ENCODE measurements around a stretch of chr14.

DNA sequence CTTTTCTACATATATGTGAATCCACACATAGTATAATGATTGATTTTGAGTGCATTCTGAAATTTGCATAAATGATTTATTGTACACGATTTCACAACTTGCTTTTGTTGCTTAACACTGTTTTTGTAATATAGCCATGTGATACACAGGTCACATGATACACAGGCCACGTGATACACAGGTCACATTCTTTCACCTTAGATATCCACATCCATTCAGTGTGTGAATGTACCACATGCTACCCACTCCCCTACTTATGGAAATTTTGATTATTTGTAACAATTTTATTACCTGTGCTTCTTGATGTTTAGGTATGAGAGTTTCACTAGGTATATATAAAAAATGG is 319.0 kb downstream of the ZFP36L1 start:
- PRO-cap = no peak

DNA sequence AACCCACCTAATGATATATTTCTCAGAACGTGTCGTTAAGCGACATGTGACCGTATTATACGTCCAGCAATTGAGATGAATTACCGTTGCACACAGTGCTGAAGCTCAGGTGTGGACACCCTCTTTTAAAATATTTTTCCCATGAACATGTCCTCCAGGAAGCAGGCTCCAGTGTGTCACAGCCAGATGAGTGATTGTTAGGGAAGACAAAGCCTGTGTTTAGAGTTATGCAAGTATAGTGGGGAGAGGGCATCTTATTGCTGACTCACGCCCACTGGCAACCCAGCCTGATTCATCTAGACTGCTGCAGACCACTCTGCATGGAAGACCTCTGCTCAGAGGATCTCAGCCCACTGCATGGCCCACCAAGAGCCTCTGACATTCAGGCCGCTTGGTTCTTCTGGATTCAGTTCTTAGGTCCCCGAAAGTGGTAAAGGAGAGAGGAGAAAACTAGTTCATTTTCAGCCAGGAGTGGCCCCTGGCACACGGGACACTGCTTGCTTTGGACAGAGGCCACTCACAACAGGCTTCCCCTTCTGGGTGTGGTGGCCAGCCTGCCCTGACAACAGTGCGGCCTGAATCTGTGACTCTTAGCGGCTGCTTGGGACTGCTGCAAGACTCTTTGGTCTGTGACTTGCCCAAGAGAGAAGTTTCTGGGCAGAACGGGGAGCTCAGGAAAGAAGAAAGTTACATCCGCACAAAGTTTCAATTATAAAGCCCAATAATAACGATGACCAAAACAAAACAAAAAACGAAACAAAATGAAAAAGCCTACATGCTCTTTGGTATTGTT is 266.3 kb downstream of the ZFP36L1 start:
- PRO-cap = no peak

GRCh38 chr14:68539017-68539964 is 253.6 kb downstream of the ZFP36L1 start:
- PRO-cap = no peak

DNA sequence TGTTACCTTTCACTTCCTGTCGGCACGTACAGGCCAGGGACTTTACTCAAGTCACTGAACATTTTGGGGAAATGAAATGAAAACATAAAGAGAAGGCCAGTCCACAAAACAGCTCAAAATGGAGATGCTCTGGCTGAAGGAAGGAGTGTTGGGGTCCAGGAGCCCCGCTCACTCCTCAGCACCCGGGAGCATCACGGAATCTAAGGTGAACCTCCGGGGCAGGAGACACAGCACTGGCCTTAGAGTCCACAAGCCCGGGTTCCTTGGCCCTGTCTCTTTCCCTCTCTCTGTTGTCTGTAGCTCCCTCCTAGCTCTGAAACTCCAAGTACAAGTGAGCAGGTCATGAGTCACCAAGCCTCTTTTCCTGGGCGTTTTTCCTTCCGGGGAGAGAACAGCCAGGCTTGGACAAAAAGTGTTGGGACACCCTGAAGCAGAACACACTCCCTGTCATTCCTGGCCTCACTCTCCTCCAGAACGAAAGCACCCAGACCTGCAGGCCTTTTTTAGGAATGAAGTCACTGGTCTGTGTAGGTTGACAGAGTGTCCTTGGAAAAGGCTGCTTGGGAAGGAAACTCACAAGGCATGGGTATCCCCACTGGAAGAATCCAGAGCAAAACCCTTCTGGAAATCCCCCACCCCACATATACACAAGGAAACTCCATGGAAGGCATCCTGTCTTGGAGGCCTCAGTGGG is 245.4 kb downstream of the ZFP36L1 start:
- PRO-cap = no peak

DNA sequence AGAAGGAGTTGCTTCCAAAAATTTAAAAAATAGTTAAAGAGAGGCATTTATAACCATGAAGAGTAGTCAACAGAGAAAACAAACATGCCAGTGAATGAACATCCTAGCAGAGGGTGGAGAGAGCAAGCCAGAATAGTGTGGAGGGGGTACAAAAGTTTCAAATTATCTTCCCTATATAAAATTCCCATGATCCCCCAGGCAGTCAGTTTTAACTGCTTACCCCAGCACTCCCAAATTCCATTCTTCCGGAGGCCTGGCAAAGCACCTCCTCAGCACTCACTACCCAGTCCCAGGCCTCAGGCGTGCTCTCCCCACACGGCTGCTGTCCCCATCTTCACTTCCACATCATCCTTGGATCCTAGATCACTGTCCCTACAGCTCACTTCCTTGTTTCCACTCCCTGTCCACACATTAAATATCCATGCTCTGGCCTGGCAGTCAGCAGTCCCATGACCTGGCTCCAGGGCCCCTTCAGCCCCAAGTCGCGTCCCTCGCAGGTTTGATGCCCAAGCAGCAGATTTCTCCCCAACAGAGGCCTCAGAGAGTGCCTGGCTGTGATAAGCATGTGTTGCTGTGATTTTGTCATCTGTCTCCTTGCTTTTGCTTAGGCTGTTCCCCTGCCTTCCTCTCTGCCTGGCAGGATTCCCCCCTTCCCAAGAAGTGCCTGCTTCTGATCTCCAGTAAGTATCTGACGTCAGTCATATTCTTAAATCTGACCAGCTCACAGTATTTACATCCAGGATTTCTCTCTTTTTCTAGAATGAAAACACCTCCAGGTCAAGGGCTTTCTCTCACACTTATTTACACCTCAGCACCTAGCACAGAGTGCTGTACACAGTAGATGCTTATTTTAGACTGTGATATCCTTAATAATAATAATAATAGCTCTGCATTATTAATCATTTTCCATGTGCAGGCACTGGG is 241.7 kb downstream of the ZFP36L1 start:
- PRO-cap = no peak

GRCh38 chr14:68578278-68578630 is 214.6 kb downstream of the ZFP36L1 start:
- PRO-cap = no peak

DNA sequence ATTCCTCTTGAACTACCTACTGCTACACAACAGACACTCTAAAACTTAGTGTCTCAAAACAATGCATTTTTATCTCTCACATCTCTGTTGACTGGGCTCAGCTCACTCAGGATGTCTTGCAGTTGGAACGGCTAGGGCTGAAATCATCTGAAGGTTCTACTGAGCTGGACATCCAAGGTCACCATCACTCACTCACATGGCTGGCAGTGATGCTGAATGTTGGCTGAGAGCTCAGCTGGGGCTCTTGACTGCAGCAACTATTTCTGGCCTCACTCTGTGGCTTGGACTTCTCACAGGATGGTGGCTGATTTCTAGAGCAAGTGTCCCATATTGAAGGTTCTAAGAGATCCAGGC is 166.5 kb downstream of the ZFP36L1 start:
- PRO-cap = no peak

DNA sequence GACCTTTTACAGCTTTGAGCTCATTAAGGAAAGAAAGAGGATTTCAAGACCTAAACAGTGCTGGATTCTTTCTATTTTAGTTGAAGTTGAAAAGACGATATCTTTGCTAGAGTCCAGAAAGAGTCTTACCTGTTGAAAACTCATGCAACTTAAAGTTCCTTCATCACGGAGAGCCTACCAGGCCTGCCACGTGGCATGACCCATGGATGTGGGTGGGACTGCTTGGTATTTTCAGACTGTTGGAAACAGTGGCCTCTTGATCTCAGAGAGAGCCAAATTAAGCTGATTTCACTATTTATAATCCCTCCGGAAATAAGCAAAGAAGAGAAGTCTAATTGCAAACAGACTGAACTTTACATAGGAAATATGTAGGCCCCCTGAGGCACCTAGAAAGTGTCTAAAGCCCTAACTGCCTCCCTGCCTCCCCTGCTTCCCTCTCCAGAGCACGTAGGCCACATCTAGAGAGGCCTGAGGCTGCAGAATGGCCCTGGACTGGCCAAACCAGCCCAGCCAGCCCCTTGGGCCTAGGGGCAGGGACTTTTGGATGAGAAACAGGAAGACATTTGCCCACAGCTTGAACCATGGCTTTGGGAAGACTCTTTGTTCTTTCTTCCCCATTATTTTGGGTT is 123.8 kb downstream of the ZFP36L1 start:
- PRO-cap = no peak

- PRO-cap = no peak
These were observed 97.4 kb downstream of the ZFP36L1 start for GRCh38 chr14:68695281-68696118.

GRCh38 chr14:68727652-68728256 is 65.1 kb downstream of the ZFP36L1 start:
- PRO-cap = no peak

GRCh38 chr14:68762803-68763426 is 30.0 kb downstream of the ZFP36L1 start:
- PRO-cap = no peak

DNA sequence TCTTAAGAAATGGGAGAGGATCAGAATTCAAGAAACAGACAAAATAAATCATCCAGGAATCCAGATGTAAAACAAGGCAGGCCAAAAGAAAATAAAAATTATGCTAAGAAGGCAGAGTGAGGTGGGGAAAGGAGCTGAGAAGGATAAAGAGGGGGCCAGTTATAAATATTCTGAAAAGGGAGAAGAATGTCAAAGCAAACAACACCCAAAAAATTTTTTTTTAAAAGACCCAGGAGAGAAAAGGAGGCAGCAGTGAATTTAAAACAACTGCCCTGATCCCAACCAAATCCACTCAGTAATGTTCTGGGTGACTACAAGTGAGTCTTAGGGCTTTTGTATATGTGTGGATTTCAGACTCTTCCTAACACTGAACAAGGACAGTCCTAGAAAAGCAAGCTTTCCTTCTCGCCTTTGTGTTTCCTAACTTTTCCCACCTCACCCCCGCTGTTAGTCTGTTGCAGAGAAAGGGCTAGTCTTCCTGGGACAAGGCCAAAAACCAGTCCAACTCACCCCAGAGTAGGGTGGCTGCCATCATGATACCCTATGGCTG is 16.4 kb upstream of the ZFP36L1 start:
- PRO-cap = no peak

DNA sequence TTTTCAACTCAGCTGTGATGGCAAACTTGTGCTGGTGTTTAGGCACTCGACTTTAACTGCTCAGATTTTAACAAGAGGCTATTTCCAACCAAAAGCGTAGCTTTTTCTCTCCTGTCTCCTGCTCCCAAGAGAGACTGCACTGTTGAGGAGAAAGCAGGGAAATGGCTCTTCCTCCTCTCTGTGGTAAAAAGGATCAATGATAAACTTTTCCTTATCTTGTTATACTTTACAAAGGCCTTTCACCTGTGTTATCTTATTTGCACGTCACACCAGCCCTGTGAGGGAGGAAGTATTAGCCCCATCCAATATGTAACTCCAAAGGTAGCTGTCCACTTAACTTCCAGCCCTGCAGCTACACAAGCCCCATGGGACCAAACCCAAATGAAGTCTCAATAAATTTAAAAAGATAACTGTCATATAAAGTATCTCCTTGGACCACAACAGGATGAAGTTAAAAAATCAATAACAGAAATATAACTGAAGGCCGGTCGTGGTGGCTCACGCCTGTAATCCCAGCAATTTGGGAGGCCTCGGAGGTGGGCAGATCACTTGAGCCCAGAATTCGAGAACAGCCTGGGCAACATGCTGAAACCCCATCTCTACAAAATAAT is 32.9 kb upstream of the ZFP36L1 start:
- PRO-cap = no peak

- PRO-cap = no peak
These were observed 89.1 kb downstream of the ACTN1 start for GRCh38 chr14:68890032-68890441.

GRCh38 chr14:68962870-68963617 is 16.1 kb downstream of the ACTN1 start:
- PRO-cap = no peak

DNA sequence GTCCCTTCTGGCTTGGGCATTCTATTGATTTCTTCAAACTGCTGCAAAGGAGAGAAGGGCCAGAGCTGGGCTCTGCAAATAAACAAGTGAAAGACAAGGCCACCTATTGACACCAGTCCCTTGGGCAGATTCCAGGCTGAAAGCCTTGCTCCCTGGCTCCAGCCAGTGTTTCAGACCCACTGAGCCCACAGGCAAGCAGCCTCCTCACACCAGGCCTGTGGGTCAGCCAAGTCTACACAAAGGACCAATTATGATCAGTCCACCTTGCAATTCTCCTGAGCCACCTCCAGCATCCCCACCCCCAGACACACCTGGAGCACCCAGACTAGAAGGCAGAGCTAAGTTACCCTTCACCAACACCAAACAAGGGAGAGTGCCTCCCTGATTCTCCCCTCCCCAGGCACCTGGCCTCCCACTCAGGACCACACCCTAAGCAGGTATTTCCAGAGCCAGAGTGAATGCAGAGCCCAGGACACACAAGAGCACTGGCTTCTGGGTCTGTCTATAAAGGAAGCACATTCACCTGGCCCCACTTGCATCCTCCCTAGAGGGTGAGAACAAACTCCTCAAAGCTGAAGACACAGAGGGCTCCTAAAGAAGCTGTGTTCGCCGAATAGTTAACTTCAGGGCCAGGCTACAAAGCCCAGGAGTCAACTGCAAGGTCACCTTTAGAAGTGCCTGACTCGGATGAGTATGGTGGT is 13.7 kb downstream of the ACTN1 start:
- PRO-cap = no peak

DNA sequence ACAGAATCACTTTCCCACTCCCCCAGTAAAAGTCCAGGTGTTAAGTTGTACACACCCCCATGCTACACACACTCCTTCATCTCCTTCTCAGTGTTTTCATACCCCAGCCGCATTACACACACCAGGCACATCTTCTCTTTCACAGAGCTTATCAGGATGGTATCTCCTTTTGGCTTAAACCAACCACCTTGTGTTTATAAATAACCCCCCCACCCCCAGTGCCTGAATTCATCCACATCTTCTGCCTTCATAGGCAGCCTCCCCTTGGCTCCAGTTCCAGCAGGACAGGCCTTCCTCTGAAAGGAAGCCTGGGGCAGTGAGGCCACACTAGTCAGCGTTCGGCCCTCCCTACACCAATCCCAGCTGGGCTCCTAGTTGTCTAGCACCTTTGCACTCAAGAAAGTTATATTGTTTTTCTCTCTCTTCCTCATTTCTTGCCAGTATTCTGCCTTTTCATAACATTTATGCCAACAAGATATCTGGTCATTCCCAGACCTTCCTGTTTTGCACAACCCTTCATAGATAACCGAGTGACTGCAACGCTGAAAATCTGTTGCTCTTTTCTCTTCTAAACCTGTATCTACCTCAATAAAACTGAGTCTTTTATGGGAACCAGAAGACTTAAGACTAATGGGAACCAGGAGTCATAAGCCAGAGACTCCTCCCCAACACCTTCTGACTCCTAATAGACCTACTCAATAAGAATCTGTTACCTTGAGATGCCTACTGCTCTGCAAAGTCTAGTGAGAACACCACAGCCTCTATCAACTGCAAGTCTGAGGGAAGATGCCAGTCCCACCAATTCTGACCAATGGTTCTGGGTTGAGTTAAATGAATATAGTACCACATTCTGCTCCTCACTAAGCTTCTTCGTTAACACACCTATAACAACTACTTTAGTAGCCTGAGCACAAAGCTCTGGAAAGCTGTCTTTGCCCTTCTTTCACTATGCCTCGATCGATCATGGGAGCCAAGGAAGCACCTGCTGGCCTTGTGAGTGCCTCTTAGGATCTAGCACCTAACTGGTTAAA is 73.2 kb upstream of the ACTN1 start:
- PRO-cap = no peak

- PRO-cap = no peak
These were observed 74.2 kb upstream of the ACTN1 start for GRCh38 chr14:69053336-69053639.

- PRO-cap = no peak
These were observed 51.6 kb downstream of the DCAF5 start for GRCh38 chr14:69101300-69101796.

- PRO-cap = no peak
These were observed 62.7 kb downstream of the ERH start for GRCh38 chr14:69335395-69335793.

All from progenitor cell of endocrine pancreas (in vitro differentiated cells).